HT-29 (cell line): ENCODE measurements around the genes TMEM106B, VWDE and AGMO.

DNA sequence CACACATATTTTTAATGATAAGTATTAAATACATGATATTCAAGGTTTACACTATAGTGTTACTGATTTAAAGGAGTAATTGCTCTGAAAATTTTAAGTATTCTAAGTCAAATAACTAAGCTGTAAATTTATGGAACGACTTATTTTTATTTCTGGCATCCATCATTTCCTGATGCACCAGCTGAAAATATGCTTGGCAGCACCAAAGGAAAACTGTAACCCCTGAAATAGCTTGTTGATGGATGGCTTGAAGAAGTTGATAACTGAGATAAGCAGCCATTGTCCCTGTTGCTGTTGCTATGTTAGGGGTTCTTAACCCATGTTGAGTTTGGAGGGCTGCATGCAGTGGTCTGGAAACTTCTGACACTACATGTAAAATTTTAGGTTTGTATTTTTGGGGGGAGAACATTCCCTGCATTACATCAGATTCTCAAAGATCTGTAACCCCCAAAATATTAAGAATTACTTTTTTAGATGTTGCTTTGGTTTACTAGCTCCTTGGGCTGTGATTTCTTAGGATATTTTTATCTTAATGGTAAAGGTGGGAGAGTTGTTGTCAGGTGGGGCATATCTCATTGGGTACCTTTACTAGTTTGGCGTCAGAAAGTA lies 30.6 kb downstream of the RPA3 start:
- RAMPAGE, long total RNA = no peak

GRCh38 chr7:7857076-7857580 lies 111.5 kb upstream of the GLCCI1 start:
- RAMPAGE, long total RNA = no peak

- RAMPAGE, long total RNA = no peak
These were observed 101.6 kb upstream of the GLCCI1 start for GRCh38 chr7:7867046-7867408.

DNA sequence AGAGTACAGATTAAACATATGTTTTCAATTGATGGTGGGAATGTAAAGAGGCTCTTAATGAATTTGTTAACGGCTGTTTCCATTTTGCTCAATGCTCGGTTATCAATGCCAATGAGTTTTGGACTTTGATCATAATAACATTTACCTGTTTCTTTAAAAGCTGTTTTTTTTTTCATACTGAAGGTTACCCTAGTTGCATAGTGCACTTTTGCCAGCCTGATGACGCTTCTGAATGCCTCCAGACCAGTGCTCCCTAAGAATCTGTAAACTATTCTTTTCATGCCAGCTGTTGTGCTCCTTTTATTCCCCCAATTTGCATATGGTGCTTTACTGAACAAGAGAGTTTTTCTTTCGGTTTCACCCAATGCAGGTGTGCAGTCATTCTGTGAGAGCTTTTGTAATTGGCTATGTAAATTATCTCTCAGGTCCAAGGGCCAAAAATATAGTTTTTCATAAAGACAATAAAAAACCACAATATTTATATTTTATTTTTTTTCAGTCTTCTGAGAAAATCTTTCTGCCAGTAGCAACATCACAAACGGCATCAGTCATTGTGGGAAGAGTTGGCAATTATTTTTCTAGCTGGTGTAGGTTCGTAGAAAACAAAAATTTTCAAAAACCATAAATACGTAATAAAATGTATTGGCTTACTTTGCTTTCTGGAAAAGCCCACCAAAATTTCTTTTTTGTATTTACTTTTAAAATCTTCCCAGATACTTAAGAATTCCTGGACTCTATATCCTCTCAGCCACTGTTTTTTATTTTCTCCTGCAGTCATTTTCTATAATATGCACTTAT lies 48.0 kb upstream of the GLCCI1 start:
- RAMPAGE, long total RNA = no peak

DNA sequence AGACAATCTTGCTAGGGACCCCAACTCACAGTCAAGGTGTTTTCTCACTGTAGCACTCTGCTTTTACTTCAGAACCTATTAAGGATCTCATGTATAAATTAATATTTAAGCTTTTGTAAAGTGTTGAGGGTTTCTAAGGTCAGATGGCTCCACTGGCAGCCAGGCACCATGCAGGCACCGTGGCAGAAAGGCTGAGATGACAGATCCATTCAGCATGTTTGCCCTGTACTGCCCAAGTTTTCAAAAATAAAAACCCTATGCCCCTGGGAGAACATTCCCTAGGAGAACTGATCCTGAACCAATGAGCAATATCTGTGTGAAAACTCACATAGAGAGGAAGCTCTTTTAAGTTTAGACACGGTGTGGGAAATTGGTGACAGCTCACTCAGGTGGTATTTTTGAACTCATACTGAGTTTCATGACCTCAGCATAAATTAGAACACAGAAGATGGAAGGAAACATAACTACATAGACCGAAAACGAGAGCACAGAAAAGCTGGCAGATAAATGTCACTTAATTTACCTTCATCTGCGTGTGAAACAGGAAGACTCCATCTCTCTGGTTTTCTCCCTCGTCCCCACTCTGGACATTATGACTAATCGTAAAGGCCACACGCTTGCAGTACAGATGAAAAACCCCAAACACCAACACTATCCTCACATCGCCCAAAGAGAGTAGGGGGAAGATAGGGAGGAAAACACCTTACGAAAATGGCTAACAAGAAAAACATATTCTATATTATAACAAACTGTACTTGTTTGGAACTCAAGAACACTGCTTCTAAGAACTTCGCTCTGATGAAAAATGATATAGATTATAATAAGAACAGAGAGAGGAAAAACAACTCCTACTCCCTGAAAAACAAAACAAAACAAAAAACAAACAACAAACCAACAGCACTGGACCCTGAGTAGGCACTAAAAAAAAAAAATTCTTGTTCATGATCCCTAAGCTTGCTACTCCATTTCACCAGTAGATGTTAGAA lies 127.7 kb downstream of the ICA1 start:
- RAMPAGE, long total RNA = no peak

DNA sequence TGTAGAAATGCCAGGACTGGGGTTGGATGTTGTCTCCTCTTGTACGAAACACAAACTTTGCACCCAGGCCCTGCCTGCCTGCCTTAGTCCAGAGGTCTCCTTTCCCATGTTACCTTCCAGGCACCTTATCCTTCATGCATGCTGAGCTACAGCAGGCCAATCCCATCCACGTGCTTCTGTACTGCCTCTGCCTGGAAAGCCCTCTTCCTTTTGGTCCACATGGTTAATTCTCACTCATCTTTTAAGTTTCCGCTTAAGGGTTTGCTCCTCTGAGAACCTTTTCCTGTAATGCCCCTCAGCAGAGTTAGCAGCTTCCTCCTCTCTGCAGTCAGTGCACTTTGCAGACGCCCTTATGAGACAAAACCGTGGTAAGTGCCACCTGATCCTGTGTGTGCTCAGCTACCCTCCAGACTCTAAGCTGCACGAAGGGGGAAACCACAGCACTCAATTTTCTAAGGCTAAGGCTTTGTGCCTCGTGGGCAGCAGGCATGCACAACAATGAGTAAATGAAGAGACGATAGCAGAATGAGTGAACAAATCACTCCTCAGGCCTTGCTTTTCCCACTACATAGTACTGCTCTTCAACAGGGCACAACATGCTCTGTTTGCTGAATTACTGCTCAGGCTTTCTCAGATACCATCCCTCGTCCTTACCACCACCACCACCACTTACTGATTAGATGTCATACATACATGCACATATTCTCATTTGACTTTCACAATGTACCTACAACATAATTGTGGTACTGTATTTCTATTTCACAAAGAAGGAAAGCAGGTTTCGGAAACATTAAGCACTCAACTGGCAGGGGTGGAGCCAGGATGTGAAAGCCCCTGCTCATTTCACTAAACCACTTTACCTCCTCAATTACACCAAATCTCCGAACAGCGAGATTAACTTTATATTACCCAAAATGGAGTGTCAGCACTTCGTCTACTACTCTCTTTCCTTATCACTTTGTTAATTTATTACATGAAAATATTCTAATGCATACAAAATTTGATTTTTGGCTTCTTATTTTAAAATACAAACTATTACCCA lies 85.5 kb downstream of the ICA1 start:
- RAMPAGE, long total RNA = no peak

DNA sequence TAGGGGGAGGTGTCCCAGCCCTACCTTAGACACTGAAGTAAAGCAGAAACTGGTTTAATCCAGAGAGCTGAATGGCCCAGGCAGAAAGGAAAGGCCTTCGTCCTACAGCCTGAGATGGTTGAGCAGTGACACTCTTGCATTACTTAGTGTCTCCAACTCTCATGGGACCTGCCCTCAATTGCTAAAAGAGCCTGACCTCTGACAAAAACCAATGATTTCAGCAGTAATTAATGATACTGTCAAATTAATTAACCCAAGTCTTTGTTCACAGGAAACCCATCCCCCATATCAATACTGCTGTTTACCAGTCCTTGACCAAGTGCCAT lies 48.6 kb downstream of the ICA1 start:
- RAMPAGE, long total RNA = no peak

GRCh38 chr7:8214220-8215121 lies 47.5 kb downstream of the ICA1 start:
- RAMPAGE, long total RNA = no peak

DNA sequence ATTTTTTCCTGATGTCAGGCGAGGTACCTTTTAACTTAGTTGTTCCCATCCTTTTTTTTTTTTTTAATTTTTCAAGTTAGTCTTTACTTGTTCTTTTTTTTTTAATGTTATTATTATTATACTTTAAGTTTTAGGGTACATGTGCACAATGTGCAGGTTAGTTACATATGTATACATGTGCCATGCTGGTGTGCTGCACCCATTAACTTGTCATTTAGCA lies 1201.8 kb downstream of the NDUFA4 start:
- RAMPAGE, long total RNA = no peak

DNA sequence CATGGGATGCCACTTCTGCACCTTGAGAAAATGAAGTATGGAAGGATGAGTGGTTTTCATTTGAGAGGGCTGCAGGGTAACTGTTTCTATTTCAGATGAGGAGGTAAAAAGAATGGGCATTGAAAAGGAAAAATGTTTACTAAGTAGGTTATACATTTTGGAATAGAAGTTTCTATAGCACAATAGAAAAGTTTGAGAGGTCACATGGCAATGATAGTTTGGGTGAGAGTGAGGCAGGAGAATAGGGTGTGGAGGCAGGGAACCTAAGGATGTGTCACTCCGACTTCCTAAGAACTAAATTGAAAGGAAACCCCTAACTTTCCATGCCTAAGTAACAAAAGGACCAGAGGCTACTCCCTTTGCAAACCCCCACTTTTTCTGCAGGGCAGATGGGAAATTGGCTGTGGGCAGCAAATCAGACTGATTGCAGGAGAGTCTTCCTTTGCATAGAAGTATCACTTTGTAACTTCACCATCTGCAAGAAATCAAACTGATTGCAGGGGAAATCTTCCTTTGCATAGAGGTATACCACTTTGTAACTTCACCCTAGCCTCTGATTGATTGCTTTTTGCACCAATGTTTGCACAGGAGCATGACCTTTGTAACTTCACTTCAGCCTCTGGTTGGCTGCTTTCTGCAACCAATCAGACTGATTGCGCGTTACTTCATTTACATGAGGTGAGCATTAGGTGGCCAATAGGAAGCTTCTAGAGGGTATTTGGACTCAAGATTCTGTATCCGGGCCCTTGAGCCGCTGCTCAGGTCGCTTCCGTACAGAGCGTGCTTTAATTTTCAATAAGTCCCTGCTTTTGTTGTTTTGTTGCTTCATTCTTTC lies 867 bp upstream of the PHF14 start:
- RAMPAGE, long total RNA = no peak

DNA sequence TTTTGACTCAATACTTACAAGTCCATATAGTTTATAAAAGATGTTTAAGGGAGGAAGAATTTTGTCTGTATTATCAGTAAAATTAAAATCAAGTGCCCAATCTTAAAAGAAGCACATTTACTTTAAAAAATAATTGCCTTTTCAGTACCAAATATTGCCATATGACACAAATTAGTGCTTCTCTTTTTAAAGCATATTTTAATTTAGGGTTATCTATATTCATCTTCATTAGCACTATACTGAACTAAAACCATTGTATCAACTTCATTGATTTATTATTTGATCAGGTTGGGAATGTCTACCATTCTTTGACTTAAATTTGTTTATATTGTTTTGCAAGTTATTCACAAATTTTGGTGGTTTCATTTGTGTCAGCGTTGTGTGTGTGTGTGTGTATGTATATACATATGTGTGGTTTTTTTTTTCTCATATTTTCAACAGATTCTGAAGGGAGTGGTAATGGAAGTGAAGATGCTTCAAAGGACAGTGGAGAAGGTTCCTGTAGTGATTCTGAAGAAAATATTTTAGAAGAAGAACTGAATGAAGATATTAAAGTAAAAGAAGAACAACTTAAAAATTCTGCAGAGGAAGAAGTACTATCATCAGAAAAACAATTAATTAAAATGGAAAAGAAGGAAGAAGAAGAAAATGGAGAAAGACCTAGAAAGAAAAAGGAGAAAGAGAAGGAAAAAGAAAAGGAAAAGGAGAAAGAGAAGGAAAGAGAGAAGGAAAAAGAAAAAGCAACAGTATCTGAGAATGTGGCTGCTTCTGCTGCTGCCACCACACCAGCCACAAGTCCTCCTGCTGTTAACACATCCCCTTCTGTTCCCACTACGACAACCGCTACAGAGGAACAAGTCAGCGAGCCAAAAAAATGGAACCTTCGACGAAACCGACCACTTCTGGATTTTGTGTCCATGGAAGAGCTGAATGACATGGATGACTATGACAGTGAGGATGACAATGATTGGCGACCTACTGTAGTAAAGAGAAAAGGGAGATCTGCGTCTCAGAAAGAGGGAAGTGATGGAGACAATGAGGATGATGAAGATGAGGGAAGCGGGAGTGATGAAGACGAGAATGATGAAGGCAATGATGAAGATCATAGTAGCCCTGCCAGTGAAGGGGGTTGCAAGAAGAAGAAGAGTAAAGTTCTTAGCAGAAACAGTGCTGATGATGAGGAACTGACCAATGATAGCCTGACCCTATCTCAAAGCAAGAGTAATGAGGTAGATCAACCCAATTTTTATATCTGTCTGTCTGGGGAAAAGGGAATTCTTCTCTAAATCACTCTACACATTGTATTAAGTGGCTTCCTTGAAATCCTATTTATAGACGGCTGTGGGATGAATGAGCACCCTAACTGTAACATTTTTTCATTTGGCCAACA lies 8.8 kb downstream of the PHF14 start:
- RAMPAGE, long total RNA = no peak

DNA sequence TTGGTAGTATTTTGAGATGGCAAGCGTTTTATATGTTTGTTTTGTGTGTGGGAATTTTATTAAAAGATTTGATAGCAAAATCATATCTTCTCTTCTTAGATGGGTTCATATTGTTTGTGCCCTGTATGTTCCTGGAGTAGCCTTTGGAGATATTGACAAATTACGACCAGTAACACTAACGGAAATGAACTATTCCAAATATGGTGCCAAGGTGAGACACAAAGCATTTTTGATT lies 49.0 kb downstream of the PHF14 start:
- RAMPAGE, long total RNA = no peak

GRCh38 chr7:11792106-11792501 lies 39.9 kb downstream of the THSD7A start:
- RAMPAGE, long total RNA = no peak

DNA sequence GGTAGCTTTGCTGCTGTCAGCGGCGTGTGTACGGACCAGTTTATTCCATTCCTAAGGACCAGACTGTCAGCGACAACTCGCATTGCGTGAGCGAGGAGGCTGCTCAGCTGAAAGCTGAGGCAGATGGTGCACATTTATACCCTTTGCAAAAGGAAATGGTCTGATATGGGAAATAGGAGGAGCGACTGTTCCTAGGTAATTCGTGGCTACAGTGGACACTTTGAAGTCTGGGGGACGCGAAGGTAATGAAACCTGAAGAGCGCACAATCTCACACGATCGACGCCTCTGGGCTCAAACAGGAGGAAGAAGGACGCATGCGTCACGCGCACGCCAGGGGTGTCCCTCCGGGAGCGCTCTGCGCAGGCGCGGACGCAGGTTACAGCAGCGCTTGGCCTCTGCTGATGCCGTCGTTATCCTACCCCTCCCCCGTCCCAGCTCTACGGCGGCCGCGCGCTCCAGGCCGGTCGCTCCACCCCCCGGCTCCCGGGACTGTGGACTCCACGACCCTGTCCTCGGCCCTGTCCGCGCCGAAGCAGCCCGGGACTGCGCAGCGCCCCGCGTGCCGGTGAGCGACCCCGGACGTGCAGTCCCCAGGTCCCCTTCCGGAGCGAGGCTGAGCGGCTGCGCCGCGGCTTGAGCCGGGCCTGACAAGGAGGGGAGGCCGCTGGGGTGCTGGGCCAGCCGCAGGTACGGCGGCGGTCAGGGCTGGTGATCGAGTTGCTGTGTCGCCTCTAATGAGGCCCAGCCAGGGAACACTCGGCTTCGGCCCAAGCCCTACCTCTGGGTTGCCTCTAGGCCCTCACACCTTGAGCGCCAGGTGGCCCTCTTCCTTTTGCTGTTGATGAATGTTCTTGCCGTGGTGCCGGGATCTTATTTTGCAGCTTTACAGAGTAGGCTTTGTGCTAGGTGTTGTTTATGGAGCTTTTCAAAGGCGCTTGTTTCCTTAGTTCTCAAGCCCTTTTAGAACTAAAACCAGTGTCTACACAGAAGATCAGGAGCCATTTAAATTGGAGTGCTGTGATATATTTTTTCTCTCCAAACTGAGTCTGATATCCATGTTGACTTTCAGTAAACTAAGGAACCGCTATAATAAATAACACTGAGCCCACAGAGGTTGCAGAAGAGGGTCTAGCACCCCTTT lies at the start of gene TMEM106B:
Gene TMEM106B, plus strand, starts transcription at position 435 of the 1,142 bp plus-strand sequence.
- RAMPAGE, long total RNA = no peak

GRCh38 chr7:12403149-12404156 lies at the start of gene VWDE:
VWDE (minus strand) TSS chr7:12403865.
- RAMPAGE, long total RNA = no peak

- RAMPAGE, long total RNA = no peak
These were observed 1.7 kb upstream of the ETV1 start for GRCh38 chr7:13991009-13991784.

DNA sequence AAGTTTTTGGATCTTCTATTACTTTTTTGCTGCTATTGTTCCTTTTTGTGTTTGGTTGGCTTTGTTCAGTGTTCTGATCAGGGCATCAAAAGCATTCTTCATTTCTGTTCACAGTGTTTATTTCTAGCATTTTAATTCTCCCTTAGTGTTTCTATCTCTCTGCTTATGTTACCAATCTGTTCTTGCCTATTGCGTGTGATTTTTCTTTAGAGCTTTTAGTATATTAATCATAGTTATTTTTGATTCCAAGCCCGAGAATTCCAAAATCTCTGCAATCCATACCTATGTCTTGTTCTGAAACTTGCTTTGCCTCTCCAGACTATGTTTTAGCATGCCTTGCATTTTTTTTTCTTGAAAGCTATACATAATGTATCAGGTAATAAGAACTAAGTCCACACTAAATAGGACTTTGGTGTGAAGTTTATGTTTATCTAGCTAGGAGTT lies 95.3 kb upstream of the ETV1 start:
- RAMPAGE, long total RNA = no peak

GRCh38 chr7:14154910-14155123 lies 165.4 kb upstream of the ETV1 start:
- RAMPAGE, long total RNA = no peak

GRCh38 chr7:14780975-14781385 lies 121.6 kb downstream of the DGKB start:
- RAMPAGE, long total RNA = no peak

- RAMPAGE, long total RNA = no peak
These were observed at the start of gene AGMO for GRCh38 chr7:15561660-15562311. AGMO (minus strand) TSS chr7:15562015.